H4 (cell line): ENCODE measurements around the gene CNST.

GRCh38 chr1:244234339-244234845 lies 118.0 kb upstream of the C1orf100 start:
- RAMPAGE, long total RNA, result no peak

DNA sequence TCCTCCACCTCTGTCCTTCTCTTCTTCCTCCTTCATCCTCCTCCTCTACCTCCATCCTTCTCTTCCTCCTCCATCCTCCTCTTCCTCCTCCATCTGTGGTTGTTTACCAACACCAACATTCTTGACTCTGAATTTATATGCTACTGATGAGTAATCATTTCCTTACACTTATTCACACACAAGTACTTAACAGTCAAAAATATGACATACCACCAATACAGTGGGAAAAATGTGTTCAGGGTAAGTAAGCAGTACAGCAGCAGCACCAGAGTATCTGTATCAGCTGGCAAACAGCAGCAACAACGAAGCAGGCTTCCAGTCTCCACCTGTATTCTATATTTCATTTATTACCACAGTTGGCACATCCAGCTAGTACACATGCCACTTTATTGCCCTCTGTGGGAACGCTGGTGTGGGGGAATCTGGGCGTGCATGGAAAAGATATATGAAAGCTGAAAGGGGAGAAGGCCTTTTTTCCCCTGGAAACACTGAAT lies 16.1 kb downstream of the ADSS2 start:
- RAMPAGE, long total RNA, result no peak

- RAMPAGE, long total RNA, result no peak
These were observed 1.5 kb downstream of the DESI2 start for GRCh38 chr1:244654168-244655052.

GRCh38 chr1:244834653-244834836 lies 913 bp upstream of the COX20 start:
- RAMPAGE, long total RNA, result no peak

GRCh38 chr1:244834837-244835620 lies 429 bp upstream of the COX20 start:
- RAMPAGE, long total RNA, result no peak

- RAMPAGE, long total RNA, result no peak
These were observed 8.2 kb downstream of the COX20 start for GRCh38 chr1:244843481-244844295.

DNA sequence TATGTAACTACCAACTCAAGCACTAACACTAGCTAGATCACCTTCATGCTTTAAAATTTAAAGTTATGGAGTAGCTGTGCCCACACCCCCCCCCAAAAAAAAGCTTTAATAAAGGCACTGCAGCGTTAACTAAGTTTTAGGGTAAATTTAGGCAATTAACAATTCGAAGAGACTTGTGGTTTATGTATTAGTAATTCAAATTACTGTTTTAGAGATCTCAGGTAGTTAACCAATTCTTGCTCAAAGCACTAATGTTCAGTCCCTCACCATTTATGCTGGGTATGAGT lies 14.0 kb downstream of the HNRNPU start:
- RAMPAGE, long total RNA, result no peak

DNA sequence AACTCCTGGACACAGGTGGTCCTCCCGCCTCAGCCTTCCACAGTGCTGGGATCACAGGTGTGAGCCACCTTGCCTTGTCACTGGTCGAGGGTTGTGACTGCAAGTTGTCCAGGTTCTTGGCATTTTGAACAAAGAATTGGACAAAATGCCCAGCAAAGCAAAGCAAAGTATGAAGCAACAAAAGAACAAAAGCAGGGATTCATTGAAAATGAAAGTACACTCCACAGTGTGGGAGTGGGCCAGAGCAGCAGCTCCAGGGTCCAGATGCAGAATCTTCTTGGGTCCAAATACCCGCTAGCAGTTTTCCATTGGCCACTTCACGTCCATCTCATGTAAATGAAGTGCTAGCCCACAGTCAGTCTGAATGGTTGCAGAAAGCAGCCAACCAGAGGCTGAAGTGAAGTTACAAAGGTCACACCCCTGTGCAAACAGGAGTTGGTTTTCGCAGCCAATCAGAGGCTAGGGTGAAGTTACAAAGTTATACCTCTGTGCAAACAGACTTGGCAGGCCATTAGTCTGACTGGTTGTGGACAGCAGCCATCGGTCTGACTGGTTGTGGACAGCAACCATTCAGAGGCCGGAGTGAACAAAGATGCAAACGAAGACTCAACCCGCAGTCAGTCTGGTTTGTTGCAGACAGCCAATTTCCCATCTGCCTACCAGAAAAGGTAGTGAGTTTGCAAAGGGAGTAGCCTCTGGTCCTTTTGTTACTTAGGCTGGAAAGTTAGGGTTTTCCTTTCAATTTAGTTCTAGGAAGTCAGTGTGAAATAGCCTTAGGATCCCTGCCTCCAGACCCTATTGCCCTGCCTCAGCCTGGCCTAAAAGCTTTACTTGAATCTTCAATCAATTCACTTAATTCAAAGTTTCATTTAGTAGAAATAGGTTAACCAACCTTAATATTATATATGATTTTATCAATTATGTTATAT lies 76.0 kb downstream of the EFCAB2 start:
- RAMPAGE, long total RNA, result no peak

GRCh38 chr1:245054019-245054486 lies 84.6 kb downstream of the EFCAB2 start:
- RAMPAGE, long total RNA, result no peak

- RAMPAGE, long total RNA, result no peak
These were observed 65.7 kb upstream of the KIF26B start for GRCh38 chr1:245088765-245089871.

- RAMPAGE, long total RNA, result no peak
These were observed 57.2 kb upstream of the KIF26B start for GRCh38 chr1:245097424-245098151.

GRCh38 chr1:245153137-245154146 lies 1.3 kb upstream of the KIF26B start:
- RAMPAGE, long total RNA, result no peak

- RAMPAGE, long total RNA, result no peak
These were observed 11.7 kb downstream of the KIF26B start for GRCh38 chr1:245166484-245166961.

DNA sequence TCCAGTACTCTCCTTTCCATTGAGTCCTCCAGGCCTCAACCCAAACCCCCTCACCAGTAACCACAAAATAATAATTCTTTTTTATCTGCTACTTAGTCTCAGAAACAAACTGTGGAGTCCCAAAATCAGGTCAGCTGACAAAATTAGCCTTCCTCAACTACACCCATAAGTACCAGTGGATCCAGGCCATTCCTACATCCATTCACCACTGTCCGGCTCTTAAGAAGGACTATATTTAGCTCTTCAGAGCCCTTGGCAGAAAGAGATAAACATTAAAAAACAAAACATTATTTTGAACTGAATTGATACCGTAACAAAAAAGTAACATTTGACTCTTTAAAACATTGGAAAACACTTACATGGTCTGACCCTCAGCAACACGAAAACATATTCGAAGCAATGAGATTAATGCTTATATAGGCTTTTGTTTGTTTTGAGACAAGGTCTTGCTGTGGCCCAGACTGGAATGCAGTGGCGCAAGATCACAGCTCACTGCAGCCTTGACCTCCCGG lies 330.9 kb downstream of the SMYD3 start:
- RAMPAGE, long total RNA, result no peak

DNA sequence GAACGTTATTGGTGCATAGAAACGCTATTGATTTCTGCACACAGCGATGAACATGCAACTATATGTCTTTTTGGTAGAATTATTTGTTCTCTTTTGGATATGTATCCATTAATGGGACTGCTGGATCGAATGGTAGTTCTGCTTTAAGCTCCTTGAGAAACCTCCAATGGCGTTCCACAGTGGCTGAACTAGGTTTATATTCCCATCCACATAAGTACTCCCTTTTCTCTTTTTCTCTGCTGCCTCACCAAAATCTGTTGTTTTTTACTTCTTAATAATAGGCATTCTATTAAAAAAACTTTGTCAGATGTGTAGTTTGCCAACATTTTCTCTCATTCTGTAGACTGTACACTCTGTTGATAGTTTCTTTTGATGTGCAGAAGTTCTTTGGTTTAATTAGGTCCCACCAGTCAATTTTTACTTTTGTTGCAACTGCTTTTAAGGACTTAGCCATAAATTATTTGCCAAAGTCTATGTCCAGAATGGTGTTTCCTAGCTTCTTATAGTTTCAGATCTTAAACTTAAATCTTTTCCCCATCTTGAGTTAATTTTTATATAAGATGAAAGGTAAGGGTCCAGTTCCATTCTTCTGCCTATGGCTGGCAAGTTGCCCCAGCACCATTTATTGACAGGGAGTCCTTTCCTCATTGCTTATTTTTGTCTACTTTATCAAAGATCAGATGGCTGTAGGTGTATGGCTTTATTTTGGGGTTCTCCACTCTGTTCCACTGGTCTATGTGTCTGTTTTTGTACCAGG lies 253.1 kb downstream of the SMYD3 start:
- RAMPAGE, long total RNA, result no peak

DNA sequence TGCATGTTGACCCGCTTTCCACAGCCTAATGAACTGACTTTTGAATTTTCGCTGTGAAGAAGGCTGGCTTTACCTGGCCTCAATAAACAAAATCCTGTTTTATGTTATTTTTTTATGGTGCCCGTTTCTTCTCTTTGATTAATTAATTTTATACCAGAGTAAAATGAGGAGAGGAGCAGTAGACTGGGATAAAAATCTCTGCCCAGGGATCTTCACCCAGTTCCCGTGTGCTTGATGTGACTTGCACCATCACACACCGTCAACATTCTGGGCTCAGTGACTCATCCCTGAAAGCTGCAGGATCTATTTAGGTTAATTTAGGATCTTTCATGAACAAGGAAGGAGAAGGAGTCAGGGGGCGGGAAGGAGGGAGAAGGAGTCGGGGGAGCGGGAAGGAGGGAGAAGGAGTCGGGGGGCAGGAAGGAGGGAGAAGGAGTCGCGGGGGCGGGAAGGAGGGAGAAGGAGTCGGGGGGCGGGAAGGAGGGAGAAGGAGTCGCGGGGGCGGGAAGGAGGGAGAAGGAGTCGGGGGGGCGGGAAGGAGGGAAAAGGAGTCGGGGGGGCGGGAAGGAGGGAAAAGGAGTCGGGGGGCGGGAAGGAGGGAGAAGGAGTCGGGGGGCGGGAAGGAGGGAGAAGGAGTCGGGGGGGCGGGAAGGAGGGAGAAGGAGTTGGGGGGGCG lies 182.3 kb downstream of the SMYD3 start:
- RAMPAGE, long total RNA, result no peak

DNA sequence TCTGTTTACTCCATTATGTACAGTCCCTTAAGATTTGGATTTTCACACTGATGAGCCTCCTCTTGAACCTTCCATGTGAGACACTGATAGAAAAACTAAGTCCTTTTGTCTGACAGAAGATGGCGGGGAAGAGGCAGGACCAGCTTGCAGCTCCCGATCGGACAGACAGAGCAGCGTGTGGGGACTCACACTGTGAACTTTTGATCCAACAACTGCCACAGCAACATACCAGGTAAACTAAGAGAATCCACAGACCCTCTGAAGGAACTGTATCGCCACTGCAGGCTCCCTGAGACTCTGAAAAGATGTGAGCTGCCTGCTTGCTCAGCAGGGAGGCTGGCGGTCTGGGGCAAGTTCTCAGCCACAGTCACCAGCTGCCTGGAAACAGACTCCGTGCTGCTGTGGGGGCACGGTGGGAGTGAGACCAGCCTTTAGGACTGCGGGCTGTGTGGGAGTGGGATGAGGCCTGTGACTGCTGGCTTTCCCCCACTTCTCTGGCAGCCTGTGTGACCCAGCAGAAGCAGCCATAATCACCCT lies 151.8 kb downstream of the SMYD3 start:
- RAMPAGE, long total RNA, result no peak

- RAMPAGE, long total RNA, result no peak
These were observed 11.9 kb downstream of the TFB2M start for GRCh38 chr1:246553866-246554862.

DNA sequence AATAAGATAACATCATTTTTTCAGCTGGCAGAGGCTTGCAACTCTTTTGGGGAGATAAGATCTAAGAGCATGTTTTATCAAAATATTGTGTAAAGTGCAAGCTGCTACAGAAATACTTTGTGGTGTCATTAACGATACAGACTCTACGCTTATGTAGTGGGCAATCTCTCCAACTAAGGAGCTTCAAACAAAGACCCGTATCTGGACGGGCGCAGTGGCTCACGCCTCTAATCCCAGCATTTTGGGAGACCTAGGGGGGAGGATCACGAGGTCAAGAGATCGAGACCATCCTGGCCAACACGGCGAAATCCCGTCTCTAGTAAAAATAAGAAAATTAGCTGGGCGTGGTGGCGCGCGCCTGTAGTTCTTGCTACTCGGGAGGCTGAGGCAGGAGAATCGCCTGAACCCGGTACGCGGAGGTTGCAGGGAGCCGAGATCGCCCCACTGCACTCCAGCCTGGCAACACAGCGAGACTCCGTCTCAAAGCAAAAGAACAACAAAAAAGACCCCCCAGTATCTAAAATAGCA lies 768 bp downstream of the TFB2M start:
- RAMPAGE, long total RNA, result no peak

GRCh38 chr1:246566092-246567161 lies at the start of gene CNST:
CNST (plus strand) TSS chr1:246566456.
- RAMPAGE, long total RNA, result start-site peak on the plus strand at chr1:246566472-246566507, 18 reads